Breast epithelium (tissue), 2 donors: ENCODE measurements around a stretch of chr1.

DNA sequence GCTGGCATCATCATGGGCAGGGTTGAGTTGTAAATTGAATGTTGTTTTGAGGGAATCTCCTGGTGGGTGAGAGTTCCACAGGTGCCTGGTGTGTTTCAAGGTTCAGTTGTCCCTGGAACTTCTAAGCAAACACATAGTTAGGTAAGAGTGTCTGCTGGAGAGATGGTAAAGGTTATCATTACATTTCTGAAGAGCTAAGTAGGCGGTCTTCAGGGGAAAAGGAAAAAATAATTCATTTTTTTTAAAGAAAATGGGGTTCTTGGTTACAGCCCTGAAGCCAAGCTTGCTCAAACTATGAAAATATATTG is 46.0 kb upstream of the SIPA1L2 start:
- PRO-cap = no peak
- RAMPAGE, long total RNA, 2 experiments = no peak in any of the 2 experiments

DNA sequence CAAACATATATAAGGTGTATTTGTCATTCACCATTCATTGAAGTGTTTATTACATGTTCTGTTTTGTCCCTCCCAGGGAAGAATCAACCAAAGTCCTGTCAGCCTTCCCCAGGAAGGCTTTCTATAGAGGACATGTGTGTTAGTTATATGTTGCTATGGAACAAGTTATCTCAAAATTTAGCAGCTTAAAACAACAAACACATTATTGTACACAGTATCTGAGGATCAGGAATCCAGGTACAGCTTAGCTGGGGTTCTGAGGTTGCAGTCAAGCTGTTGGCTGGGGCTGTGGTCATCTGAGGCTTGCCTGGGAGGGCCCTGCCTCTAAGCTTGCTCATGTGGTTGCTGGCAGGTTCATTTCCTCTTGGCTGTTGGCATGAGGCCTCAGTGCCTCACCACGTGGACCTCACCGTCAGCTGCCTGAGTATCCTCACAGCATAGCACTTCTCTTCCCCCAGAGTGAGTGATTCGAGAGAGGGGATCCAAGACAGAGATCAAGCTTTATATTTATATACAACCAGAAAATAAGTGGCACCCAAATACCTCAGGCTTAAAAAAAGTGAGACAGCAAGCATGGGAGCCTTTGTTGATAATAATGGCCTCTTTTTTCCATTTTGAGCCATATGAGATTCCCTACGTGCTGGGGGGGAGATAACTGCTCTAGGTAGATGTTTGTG is 18.5 kb downstream of the NTPCR start:
- PRO-cap = no peak
- RAMPAGE, long total RNA, 2 experiments = no peak in any of the 2 experiments

DNA sequence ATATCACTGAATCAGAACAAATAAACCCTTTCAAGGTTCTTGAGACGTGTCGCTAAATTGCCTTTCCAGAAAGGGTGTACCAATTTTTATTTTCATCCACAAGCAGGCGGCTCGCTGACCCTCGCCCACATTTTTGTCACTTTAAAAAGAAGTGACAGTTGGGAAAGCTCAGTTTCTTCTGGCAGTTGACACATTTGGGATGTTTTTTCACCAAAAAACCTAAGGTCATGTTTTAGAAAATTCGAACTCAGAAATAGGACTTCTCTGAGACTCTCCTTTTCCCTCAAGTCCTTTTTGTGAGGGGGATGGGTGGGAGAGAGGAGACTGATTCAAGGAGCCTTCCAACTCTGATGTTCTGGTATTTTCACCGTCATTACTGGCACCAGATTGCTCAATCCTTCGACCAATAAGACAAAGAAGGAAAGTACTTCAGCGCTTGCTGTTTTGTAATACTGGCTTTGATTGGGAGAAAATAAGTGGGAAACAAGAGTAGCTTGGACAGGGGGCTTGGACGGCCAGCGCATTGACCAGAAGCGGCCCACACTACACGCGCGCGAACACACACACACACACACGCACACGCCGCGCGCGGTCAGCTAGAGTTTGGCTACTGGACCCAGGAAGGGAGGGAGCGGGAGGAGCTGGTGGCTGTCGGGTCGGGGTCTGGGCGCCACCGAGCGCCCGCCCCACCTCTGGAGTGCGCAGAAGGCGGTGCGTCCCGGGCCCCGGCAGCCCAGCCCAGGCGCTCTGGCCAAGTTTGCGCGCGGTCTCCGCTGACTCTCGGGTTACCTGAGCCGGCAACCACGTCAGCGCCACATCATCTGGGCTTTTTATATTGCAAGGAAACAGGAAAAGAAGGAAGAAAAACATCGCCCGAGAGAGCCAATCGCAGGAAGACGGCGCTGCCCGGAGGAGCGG is 531 bp upstream of the KCNK1 start:
- PRO-cap = unidirectional peak, plus-strand start at position 508 of the sequence; bidirectional peak, plus-strand start at position 702 of the sequence, minus-strand start at position 694 of the sequence; bidirectional peak, plus-strand start outside the sequence, minus-strand start at position 749 of the sequence
- RAMPAGE, long total RNA, 2 experiments = start-site peak on the plus strand in 1 of 2 experiments, centred at position 513 of the sequence, 30 reads per replicate

DNA sequence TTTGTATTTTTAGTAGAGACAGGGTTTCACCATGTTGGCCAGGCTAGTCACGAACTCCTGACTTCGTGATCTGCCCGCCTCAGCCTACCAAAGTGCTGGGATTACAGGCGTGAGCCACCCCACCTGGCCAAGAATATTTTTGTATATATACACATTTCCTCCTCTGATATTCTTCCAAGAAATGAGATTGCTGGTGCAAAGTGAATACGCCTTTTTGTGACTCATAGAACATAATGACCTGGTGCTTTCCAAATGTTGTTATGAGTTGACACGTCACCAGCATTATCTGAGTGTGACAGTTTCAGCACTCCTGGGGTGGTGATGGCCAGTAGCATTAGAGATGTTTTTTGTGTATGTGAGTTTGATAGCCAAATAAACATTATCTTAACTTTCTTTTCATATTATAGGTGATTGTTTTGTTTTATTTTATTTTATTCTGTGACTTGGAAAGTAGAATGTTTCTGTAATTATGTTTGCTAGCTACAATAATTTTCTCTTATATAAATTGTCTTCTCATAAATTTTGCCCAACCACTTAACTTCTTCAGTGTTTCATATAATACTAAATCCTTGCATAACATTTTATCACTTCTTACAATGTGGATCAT is 55.0 kb downstream of the KCNK1 start:
- PRO-cap = no peak
- RAMPAGE, long total RNA, 2 experiments = no peak in any of the 2 experiments

DNA sequence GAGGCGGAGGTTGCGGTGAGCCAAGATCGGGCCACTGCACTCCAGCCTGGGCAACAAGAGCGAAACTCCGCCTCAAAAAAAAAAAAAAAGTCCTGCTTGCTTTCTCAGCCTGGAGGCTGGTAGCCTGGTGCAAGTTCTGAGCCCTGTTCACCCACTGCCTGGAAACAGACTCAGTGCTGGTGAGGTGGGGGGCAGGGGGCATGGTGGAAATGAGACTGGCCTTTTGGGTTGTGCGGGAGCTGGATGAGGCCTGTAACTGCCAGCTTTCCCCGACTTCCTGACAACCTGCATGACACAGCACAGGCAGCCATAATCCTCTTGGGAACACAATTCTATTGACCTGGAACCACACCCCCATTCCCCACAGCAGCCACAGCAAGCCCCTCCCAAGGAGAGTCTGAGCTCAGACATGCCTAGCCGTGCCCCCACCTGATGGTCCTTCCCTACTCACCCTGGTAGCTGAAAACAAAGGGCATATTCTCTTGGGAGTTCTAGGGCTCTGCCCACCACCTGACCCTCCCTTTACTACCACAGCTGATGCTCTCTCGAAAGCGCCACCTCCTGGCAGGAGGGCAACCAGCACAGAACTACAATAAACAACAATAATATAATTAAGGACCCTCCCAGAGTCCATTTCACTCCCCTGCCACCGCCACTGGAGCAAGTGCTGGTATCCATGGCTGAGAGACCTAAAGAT is 184.9 kb upstream of the COA6 start:
- PRO-cap = no peak
- RAMPAGE, long total RNA, 2 experiments = no peak in any of the 2 experiments

- PRO-cap = no peak
- RAMPAGE, long total RNA, 2 experiments = no peak in any of the 2 experiments
These were observed 58.1 kb upstream of the COA6 start for GRCh38 chr1:234315120-234315649.

GRCh38 chr1:234400729-234400998 is 27.4 kb downstream of the COA6 start:
- PRO-cap = no peak
- RAMPAGE, long total RNA, 2 experiments = no peak in any of the 2 experiments

GRCh38 chr1:234536534-234537165 is 57.7 kb upstream of the TARBP1 start:
- PRO-cap = no peak
- RAMPAGE, long total RNA, 2 experiments = no peak in any of the 2 experiments

DNA sequence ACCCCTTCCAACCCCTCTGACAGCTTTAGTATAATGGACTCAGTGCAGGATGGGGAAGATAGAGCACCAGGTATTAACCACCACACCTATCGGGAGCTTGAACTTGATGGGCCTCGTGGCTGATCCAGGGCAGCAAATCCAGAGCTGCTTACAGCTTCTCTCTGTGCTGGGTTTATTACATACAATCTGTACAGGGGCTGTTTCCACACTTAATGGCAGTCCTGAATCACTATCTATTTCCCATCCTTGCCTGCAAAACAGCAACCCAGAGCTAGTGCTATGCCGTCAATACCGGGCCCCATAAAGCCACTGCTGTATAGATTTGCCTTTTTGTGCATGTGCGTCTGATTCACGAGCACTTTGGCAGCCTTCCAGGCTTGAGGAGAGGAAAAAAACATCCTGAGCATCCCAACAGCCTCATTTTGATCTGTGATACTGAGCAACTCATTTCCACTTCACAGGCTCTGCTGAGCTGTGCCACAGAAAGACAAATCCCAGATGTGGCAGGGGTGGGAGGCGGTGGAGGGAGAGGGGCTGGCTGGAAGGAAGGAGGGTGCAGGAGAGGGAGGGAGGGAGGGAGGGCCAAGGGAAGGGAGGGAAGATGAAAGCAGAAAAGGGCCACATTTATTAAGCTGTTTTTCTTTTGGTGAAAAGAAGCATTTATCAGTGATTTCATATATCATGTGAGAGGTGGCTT is 65.2 kb upstream of the TARBP1 start:
- PRO-cap = no peak
- RAMPAGE, long total RNA, 2 experiments = no peak in any of the 2 experiments

DNA sequence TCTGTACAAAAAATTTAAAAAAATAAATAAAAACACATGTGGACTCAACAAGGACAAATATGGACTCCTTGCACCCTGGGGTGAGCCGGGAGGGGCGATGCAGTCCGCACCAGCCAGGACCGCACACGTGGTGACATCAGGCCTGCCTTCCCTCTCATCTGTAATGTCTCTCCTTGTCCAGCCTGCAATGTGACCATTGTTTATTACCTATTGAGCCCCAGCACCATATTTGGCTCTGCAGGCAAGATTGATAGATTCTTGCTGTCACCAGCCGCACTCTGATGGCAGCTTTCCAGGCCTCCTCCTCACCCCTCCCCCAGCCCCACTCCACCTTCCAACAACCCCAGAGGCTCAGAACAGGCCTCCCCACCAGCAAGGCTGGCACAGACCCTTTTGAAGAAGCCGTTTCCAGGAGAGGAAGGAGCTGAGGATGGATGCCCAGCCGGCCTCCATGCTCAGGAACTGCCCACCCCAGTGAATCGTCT is 55.1 kb downstream of the IRF2BP2 start:
- PRO-cap = no peak
- RAMPAGE, long total RNA, 2 experiments = no peak in any of the 2 experiments

- PRO-cap = no peak
- RAMPAGE, long total RNA, 2 experiments = no peak in any of the 2 experiments
These were observed 26.8 kb downstream of the IRF2BP2 start for GRCh38 chr1:234583165-234583535.

DNA sequence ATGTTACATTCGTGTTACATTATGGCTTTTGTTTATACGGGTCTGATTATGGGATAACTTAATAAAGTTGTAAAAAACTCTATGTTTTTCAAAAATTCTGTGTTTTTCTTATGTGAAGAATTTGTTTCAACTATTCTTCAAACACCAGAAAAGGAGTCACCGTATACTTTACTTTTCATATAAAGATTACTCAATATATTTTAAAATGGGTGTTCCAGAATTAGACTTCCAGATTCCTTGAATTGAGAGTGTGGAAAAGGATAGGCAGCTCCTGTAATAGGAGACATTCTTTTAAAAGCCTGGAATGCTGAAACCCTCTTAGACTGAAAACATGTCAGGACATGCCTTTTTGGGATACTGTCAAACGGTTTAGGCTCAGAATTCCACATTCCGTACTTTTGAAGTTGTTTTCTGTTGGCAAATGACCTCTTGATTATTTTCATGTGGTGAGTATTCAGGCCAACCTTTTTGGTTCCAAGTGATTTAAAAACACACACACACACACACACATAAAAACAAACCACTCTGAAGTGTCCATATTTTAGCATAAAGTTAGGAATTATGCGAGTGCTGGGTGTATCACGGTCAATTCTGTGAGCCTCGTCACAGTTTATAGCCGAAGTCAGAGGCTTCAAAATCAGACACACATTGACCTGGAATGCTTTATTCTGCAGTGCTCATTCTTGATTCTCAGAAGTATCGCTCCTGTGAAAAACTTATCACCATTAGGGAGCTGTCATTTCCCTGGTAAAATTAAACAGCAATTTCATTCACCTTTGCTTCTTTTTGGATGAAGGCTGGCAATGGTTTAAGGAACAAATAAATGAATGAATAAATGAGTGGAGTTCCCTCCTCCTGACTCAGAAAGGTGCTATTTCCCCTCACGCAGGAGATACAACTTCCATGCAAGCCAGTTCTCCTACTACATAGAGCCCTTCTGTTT is 8.5 kb upstream of the IRF2BP2 start:
- PRO-cap = no peak
- RAMPAGE, long total RNA, 2 experiments = no peak in any of the 2 experiments

DNA sequence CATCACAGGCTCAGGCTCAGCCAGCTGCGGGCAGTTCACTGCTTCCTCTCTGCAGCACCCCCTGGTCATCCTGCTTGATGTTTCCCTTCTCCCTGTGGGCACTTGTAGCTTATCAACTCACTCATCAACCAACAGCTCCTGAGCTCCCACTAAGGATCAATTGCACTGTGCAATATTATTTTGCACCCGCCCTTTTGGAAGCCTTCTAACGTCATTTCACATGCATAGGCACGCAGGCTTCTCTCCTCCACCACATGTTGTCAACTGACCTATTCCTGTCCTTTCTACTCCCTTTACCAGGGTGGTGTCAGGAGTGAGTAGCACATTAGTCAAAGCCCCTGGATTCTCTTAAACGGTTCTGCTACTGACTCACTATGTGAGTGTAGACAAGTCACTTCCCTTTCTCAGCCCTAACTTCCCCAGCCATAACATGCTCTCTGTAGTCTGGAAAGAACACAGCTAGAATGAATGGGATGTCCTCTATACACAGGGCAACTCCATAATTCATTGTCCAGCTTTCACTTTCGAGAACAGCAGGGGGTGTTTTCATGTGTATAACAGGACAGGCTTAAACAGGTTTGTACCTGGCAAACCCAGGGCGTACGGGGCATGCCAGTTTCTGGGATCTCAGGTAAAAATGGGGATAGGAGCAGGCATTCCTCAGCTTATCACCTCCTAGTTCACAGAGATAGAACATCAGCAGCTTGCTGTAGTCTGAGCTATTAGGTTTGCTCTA is 47.2 kb upstream of the IRF2BP2 start:
- PRO-cap = no peak
- RAMPAGE, long total RNA, 2 experiments = no peak in any of the 2 experiments

DNA sequence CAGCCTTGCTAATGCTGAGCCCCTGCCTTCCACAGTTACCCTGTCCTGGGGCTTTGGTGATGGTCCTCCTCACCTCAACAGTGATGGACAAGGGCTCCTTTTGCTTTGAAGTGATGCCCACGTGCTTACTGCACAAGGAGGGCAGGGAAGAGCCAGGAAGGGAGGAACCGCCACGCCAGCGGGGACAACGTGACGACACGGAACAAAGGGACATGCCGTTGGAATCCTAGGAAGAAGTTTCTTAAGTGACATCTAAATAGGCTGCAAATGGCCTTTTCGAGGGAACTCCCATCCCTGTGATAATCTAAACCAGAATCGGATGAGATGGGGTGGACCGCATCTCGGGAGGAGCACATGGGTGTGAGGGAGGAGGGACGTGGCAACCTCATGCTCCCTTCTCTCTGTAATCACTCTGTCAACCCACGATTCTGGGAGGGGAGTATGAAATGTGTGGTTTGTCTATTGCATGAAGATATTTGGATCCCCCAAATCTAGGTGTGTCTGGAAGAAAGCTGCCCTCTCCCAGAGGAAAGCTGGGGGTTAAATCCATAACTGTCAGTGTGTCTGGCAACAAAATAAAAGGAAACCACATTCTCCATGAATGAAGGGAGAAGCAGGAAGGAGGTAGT is 110.9 kb upstream of the IRF2BP2 start:
- PRO-cap = no peak
- RAMPAGE, long total RNA, 2 experiments = no peak in any of the 2 experiments

GRCh38 chr1:234724185-234724545 is 114.2 kb upstream of the IRF2BP2 start:
- PRO-cap = no peak
- RAMPAGE, long total RNA, 2 experiments = no peak in any of the 2 experiments

GRCh38 chr1:234751065-234751896 is 141.3 kb upstream of the IRF2BP2 start:
- PRO-cap = no peak
- RAMPAGE, long total RNA, 2 experiments = no peak in any of the 2 experiments

DNA sequence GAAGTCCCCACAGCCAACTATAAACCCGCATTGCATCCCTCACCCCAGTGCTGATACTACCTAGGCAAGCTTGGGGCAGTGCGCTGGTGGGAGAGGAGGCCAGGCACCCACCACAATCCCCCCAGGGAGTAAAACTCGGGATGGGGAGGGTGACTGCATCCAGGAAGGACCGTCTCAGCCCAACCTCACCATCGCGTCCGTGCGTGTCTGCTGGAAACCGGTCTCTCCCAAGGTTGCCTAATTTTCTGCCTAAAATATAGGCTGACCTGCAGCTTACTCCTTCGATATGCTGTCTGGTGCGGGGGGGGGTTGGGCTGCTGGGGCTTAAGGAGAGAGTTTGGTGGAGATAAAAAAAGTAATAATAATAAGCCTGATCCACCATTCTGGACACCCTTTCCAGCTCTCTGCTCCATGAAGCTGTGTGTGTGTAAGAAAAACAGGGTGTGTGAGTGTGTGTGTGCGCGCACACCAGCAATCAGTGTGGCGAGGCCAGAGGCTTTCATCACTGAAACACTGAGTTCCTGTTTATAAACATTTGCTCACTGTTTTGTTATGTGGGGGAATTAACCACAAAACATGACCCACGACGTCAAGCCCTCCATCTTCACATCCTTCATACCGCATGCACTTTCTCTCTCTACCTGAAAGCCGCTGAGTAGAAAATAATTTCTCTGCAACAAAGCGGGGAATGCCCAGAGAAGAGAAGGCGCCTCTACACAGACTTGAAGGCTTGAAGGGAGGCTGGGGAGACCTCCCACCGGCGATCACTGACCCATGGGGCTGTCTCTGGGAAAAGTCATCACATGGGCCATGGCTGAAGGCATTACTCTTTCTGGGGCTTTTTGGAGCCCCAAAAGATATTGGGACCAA is 148.7 kb upstream of the IRF2BP2 start:
- PRO-cap = no peak
- RAMPAGE, long total RNA, 2 experiments = no peak in any of the 2 experiments

GRCh38 chr1:234768635-234769054 is 158.7 kb upstream of the IRF2BP2 start:
- PRO-cap = no peak
- RAMPAGE, long total RNA, 2 experiments = no peak in any of the 2 experiments

DNA sequence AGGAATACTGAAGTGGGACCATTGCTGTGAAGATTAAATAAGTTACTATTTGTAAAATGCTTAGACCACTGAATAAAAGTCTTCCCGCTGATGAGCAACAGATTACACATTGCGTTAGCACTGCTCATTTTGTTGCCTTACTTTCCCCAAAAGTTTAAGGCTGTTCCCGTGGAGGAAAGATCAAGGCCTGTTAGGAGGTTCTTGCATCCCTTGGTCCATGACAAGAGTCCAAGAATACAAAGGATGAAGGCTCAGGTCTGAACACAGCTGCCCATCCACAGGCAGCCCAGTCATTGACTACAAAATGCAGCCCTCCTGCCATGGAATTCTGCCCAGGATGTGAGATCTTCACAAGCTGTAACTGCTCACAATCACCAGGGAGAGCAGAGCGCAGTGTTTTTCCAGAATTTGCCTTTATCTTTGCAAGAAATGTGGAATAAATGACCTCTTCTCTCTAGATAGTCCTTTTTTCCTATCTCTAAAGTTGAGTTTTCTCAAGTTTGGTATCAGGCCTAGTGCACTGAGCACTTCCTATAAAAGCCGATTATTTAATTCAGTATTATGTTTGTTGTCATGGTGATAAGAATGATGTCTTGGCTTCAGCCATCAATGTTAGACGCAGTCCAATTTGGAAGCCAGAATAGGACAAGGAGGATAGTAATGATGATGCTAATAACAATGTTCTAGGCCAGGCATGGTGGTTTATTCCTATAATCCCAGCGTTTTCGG is 246.8 kb upstream of the IRF2BP2 start:
- PRO-cap = no peak
- RAMPAGE, long total RNA, 2 experiments = no peak in any of the 2 experiments

DNA sequence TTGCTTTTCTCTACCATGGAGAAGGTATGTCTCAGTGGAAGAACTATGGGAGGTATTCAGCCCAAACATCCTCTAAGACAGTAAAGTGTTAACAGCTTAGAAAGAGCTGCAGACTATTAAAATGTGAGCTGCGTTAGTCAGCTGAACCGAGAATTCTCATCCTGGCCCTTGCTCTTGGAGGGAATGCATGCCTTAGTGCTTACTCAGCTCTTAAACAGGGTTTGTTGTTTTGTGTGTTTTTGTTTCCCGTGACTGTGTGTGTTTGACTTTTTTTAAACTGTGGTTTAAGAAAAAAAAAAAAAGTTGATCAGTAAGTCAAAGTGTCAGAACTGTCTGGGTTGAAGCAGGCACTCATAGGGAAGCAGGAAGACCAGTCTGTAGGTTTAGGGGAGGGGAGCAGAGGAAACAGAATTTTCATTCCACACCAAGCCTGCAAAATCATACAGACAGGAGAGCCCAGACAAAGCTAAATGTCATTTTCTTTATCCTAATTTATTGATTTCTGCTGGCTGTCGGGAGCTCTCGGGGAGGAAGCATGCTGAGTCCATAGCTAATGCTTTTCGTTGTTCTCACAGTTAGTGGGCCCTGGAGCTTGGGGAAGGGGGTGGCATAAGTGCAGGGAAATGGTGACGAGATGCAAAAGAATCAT is 202.6 kb downstream of the TOMM20 start:
- PRO-cap = no peak
- RAMPAGE, long total RNA, 2 experiments = no peak in any of the 2 experiments